Right atrium auricular region (tissue), 2 donors: ENCODE results near the genes PDE1B, DCD, OR9K2, OR10A7, OR6C1 and ZC3H10.

GRCh38 chr12:54388731-54390032, 4.6 kb upstream of the ZNF385A start:
- PRO-cap = no peak
- RAMPAGE, long total RNA, 2 experiments = no peak in any of the 2 experiments

GRCh38 chr12:54548977-54549769, at the start of gene PDE1B:
PDE1B (plus strand) TSS chr12:54549601.
- PRO-cap = no peak
- RAMPAGE, long total RNA, 2 experiments = no peak in any of the 2 experiments

DNA sequence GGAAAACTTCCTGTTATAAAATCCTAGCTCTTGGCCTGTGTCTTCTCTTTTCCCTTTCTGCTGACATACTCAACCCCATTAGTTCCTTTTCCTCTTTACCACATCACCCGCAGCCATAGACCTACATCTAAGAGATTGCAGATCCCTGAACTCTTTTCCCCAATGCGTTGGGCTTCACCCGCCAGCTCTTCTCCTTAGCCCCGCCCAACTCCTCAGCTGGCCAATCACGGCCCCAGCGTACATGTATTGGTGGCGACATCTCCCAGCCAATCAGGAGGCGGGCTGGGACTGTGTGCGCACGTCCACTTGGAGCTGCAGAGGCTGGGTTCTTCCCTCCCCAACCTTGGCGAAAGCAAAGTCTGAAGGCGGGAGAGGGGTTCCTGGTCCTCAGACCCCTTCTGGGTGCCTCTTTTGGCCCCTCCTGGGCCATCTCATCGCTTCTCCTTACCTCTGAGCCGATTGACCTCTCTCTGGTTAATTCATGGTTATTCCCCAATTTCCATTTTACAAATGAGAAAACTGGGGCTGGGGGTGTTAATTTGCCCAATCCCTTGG, 11.0 kb downstream of the PDE1B start:
- PRO-cap = bidirectional peak, plus-strand start at position 269 of the sequence, minus-strand start at position 157 of the sequence
- RAMPAGE, long total RNA, 2 experiments = no peak in any of the 2 experiments

- PRO-cap = no peak
- RAMPAGE, long total RNA, 2 experiments = no peak in any of the 2 experiments
Observed at GRCh38 chr12:54648247-54648446, at the start of gene DCD. DCD (minus strand) TSS chr12:54648365.

DNA sequence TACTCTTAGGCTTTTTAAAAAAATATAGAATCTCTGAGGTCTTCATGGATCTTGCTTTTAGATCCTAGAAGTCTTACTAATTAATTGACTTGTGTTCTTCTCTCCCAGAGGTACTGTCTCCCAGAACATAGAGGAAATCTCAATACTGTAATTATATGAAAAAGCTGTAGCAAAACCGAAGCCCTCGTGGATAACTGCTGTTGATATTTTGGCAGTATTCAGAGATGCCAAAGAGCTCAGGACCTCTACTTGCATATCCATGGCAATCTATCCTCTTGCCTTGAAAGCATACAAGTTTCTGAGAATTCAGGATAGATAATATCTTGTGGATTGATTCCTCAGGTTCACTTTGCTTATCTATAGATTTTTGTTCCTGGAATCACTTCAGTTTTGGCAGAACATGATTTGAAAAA, at the start of gene OR9K2:
Gene OR9K2 (plus strand): TSS at position 232 of the 413 bp plus-strand sequence.
- PRO-cap = no peak
- RAMPAGE, long total RNA, 2 experiments = no peak in any of the 2 experiments

GRCh38 chr12:55220778-55221263, at the start of gene OR10A7:
OR10A7 (plus strand) TSS chr12:55221025.
- PRO-cap = no peak
- RAMPAGE, long total RNA, 2 experiments = no peak in any of the 2 experiments

- PRO-cap = no peak
- RAMPAGE, long total RNA, 2 experiments = no peak in any of the 2 experiments
Observed at GRCh38 chr12:55314174-55314608, at the start of gene OR6C1. OR6C1 (plus strand) TSS chr12:55314343.

DNA sequence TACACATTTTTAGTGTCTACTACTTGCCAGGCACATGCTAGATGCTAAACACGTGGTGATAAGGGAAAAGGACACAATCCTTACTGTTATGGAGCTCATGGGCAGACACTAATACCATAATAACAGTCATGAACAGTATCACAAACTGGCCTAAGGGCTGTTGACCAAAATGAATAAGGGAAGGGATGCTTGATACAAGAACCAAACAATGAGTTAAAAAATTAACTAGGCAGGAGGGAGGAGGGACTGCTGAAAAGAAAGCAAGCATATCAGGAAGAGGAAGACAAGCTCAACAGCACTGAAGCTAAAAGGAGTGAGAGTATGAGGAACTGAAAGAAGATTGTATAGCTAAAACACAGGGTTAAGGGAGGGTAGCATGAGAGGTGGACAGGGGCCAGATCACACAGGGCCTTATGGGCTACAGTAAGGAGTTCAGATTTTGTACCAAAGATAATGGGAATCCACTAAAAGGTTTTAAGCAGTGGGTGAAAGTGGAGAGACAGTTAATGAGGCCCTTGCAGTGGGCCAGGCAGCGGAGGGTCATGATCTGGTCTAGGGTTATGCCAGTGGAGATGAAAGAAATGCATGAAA, 7.9 kb upstream of the METTL7B start:
- PRO-cap = no peak
- RAMPAGE, long total RNA, 2 experiments = no peak in any of the 2 experiments

GRCh38 chr12:55722989-55723378, 2.8 kb downstream of the RDH5 start:
- PRO-cap = no peak
- RAMPAGE, long total RNA, 2 experiments = no peak in any of the 2 experiments

DNA sequence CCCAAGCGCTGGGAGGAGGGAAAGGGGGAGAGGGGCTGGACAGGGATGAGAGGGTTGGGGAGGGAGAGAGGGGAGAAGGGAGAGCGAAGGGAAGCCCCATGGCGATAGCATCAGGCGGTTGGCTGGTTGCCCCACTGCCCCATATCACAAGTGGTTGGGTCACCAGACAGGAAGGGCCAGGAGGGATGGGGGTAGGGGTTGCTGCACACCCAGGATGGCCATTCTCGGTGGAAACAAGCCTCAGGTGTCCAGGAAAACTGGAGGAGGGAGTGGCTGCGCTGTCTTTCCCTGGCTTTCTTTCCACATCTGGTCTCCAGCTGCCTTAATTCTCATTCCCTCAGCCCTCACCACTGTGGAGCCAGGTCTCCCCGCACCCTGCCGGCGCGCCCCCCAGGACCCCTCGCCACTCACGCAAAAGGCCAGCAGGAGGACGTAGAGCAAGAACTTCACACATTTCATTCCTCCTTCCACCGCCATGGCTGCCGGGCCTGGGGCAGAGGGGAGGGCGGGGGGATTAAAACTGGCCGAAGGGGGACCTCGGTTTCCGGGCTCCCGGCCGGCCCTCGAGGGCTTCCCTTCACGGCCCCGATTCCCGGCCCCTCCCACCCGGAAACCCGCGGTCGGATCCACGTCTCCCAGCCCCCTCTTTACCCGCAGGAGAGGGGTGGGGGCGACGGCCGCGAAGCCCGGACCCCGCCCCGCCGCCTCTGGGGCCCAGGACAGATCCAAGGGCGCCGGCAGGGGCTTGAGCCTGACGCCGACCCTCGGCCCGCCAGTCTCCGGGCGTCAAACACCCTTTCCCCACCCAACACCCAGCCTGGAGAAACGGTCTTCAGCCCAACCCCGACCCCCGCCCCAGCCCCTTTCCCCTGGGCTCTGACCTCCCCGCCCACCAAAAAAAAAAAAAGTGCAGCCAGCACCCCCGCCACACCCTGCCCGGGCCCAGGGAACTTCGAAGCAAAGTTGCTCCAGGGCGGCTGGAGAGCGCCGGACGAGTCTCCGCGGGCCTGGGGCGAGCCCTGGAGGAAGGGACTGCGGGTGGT, 623 bp downstream of the CD63 start:
- PRO-cap = bidirectional peak, plus-strand start at position 179 of the sequence, minus-strand start outside the sequence; bidirectional peak, plus-strand start at position 650 of the sequence, minus-strand start at position 591 of the sequence
- RAMPAGE, long total RNA, 2 experiments = no peak in any of the 2 experiments

- PRO-cap = no peak
- RAMPAGE, long total RNA, 2 experiments = no peak in any of the 2 experiments
Observed at GRCh38 chr12:55737687-55738919, 4.8 kb upstream of the GDF11 start.

DNA sequence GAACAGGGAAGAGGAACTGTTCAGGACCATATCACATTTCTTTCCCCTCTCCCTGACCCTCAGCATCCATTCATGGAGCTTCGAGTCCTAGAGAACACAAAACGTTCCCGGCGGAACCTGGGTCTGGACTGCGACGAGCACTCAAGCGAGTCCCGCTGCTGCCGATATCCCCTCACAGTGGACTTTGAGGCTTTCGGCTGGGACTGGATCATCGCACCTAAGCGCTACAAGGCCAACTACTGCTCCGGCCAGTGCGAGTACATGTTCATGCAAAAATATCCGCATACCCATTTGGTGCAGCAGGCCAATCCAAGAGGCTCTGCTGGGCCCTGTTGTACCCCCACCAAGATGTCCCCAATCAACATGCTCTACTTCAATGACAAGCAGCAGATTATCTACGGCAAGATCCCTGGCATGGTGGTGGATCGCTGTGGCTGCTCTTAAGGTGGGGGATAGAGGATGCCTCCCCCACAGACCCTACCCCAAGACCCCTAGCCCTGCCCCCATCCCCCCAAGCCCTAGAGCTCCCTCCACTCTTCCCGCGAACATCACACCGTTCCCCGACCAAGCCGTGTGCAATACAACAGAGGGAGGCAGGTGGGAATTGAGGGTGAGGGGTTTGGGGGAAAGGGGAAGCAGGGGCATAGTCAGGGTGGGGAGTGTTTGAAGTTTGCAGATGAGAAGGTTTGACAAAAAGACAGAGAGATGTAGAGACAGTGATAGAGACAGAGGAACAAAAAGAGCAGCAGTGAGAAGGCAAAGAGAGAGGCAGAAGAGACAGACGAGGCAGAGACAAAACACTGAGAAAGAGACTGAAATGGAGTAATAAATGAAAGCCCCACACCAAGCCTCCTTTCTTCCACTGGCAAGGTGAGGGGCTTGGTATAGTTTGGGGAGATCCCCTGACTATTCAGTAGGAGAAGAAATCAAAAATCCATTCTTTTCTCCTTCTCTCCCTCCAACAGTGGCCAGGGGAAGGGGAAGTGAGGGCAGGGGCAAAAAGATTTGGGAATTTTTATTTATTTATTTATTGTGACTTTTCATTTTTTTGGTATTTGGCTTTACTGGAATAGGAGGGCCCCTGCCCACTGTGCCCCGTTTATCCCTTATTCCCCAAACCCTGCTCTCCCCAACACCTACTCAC, 6.9 kb downstream of the GDF11 start:
- PRO-cap = no peak
- RAMPAGE, long total RNA, 2 experiments = no peak in any of the 2 experiments

DNA sequence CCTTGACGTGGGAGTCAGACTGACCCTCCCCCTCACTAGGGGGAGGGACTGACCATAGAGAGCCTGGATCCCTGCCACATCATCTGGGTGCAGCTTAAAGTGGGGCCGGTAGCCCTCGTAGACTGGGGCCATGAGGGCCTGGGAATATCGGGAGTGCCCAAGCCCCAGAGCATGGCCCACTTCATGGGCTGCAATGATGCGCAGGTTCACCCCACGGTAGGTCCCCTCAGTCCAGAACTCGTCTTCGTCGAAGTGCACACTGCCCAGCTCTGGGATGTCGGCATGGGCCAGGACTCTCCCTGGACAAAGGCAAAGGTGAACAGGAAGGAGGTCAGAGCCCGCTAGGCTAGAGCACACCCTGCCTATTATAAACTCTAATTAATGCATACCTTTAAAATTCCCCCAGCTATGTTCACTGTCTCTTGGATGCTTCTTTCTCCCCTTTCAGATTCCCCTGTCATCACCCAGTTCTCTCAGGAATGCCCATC, 3.2 kb downstream of the MMP19 start:
- PRO-cap = no peak
- RAMPAGE, long total RNA, 2 experiments = no peak in any of the 2 experiments

DNA sequence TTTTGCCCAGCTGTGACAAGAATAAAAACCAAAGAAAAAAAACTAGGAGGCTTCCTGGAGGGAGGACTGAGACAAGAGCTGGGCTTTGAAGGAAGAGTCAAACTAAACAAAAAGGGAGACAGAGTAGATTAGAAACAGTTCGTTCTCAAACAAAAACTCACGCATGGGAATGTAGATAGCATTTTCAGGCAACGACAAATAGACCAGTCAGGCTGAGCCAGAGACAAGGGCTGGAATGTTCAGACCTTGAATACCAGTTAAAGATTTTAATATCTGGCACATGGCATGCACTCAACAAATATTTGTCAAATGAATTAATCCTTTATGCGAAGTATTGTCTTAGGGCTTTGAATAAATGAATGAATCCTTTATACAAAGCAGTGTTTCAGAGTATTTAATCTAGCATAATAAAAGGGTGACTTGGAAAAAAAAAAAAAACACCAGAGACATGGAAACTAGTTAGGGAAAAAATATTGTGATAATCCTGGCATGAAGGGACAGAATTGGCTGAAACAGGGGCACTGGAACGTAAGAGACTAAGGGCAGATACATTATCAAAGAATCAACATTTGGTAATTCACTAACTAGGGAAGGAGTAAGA, 18.4 kb downstream of the PYM1 start:
- PRO-cap = no peak
- RAMPAGE, long total RNA, 2 experiments = no peak in any of the 2 experiments

- PRO-cap = no peak
- RAMPAGE, long total RNA, 2 experiments = no peak in any of the 2 experiments
Observed at GRCh38 chr12:55930090-55930399, 917 bp upstream of the DGKA start.

DNA sequence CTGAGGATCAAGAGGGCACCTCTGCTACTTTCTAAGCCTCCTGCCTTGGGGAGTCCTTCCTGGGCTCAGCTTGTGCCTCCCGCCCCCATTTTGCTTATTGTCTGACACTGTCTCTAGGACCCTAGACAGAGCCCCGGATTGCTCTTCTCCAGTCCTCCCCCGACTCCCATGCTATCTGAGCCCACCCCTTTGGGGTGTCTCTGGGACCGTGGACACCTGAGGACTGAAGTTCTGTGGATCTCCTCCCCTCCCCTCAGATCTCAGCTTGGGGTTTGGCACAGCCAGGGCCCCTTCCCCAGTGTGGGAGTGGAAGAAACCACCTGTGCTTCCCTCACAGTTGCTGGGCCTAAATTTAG, 1.2 kb downstream of the ERBB3 start:
- PRO-cap = no peak
- RAMPAGE, long total RNA, 2 experiments = no peak in any of the 2 experiments

- PRO-cap = no peak
- RAMPAGE, long total RNA, 2 experiments = no peak in any of the 2 experiments
Observed at GRCh38 chr12:56097093-56097397, 7.3 kb upstream of the PA2G4 start.

- PRO-cap = bidirectional peak, plus-strand start at chr12:56118266, minus-strand start at chr12:56118107; bidirectional peak, plus-strand start at chr12:56118590, minus-strand start at chr12:56118462
- RAMPAGE, long total RNA, 2 experiments = start-site peak on the plus strand in 2 of 2 experiments, at chr12:56118231-56118287 at its widest, 22 to 95 reads per replicate
Observed at GRCh38 chr12:56117591-56118712, at the start of gene ZC3H10. ZC3H10 (plus strand) TSS chr12:56118266.

- PRO-cap = no peak
- RAMPAGE, long total RNA, 2 experiments = no peak in any of the 2 experiments
Observed at GRCh38 chr12:56126668-56127378, 1.2 kb upstream of the ESYT1 start.

DNA sequence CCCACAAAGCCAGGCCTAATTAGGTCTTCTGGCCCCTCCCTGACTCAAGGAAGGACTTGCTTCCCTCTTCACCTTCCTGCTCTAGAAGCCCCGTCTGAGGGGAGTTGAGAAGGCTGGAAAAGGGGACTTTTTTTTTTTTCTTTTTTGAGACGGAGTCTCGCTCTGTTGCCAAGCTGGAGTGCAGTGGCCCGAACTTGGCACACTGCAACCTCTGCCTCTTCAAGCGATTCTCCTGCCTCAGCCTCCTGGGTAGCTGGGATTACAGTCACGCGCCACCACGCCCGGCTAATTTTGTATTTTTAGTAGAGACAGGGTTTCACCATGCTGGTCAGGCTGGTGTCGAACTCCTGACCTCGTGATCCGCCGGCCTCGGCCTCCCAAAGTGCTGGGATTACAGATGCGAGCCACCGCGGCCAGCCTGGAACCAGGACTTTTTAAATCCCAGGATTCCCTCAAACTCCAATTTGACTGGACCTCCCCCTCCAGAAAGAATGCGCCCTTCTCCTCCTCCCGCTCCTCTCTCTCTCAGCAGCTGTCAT, 1.8 kb downstream of the ESYT1 start:
- PRO-cap = no peak
- RAMPAGE, long total RNA, 2 experiments = no peak in any of the 2 experiments